Osteoblast (primary cell): ENCODE data around the genes DDI2 and FBXO42.

- CAGE, long polyA plus RNA, result no peak
- RRBS, result no CpG with 5 or more reads among the region's 17 CpGs
Observed at GRCh38 chr1:15424030-15424762, 14.0 kb upstream of the CTRC start.

DNA sequence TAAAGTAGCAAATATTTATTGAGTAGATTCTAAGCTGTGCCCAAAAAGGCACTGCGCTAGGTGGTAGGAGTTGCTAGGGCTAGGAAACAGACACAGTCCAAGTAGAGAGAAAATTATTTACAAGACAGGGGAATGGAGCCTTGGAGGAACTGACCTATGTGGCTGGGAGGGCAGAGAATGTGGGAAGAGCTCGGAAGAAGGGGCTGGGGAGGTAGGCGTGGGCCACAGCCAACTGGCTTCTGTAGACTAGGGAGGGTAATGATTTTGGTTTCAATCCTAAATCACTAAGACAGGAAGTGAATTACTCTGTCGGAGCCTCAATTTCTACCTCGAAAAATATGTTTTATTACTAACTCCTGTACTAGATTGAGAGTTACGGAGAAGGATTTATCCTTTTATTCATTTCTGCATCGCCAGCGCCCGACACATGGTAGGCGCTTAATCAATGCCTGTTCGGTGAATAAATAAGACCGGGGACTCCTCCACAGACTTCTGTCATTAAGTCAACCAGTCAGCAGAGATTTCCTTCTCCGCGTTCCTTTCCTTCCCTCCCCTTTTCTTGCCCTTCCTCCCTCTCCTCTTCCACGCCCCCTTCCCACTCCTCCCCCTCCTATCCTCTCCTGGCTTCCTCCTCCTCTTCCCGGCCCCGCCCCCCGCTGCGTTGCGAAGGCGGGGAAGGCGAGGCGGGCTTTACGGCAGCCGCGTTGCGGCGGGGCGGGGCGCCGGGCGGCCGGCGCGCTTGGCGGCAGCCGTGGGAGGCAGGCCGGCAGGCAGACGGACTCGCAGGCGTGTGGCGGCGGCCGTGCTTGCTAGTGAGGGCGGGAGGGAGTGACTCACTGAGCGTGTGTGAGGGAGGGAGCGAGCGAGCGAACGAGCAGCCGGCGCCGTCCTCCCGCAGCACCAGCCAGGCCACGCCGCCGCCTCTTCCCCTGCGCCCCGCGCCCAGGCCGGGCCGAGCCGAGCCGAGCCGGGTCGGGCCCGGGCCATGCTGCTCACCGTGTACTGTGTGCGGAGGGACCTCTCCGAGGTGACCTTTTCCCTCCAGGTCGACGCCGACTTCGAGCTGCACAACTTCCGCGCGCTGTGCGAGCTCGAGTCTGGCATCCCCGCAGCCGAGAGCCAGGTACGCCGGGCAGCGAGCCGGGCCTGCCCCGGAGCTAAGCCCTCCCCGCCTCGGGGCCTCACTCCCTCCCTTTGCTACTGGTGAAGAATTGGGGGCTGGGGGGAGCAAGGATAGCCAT is at the start of gene DDI2:
Gene DDI2, plus strand, starts transcription at position 773 of the 1,241 bp plus-strand sequence.
- CAGE, long polyA plus RNA, result no peak
- RRBS, result 2% methylated on average over 38 of the region's 88 CpGs

- CAGE, long polyA plus RNA, result no peak
- RRBS, result no CpG with 5 or more reads among the region's 16 CpGs
Observed at GRCh38 chr1:15618678-15619343, 1.6 kb downstream of the DDI2 start.

DNA sequence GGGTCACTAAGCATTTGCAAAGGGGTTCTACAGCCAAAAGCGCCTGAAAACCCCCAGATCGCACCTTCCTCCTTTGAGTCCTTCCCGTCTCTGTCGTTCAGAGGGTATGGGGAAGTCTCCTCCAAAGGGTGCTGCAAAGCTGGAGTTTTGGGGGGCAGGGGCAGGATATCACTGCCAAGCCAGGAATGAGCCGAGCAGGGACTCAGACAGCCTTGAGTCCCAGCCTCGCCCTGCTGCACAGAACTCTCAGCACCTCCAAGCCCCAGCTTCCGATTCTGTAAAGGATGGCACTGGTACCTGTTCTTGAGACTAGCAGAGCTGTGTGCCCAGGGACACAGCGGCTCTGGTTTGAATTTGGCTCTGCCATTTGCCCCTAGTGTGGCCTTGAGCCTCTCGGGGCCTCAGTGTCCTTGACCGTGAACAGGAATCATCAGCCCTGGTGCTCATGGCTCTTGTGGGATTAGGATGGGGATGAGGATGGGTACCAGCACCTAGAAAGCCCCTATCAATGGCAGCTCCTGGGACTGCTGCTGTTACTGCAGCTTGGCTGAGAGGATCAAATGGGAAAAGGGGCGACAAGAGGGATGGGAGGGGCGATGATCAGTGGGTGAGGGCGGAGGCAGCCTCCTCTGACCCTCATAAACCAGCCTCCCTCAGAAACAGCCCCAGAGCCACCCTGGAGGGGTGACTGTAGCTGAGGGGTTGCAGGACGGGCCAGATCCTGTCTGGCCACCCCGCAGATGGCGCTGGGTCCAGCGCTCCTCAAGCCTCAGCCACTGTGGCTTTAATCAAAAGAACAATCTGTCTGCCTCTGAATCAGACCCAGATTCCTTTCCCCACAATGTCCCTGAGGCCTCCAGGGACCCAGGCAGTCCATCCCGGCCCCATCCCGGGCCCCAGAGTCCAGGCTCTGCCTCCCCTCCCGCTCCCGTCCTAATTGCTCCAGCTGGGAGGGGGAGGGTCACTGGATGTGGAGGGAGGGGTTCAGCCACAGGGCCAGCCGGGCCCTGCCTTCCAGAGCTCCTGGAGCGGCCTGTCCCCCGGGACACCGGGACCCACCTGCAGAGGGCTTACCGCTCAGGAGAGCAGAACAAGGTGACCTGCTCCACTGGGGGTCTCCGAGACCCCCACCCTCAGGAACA is 1.3 kb upstream of the FBLIM1 start:
- CAGE, long polyA plus RNA, result no peak
- RRBS, result 18% methylated on average over 8 of the region's 27 CpGs

- CAGE, long polyA plus RNA, result no peak
- RRBS, result no CpG with 5 or more reads among the region's 71 CpGs
Observed at GRCh38 chr1:15835372-15836172, 11.9 kb upstream of the SPEN start.

DNA sequence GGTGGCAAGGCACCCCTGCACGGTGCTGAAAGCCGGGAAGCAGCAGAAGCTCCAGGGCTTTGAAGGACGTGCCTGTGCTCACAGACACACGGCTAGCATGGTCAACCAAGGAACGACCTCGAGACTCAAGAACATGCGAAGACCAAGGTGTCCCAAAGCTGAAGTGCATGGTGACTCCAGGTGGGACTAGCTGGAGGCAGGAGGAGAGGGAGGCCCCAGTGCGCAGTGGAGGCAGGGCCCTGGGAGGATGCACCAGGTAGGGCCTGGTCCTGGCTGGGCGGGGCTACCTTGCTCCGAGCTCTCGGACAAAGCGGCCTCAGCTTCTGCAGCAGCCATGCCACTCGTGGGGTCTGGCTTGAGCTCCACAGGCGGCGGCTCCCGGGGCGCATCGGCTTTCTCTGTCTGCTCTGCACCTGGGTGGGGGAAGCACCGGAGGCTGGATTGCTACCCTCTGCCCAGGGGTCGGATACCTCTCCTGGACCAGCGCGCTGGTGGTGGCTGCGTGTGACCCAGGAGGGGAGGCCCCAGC is 30.4 kb downstream of the ZBTB17 start:
- CAGE, long polyA plus RNA, result no peak
- RRBS, result 94% methylated on average over 4 of the region's 23 CpGs

DNA sequence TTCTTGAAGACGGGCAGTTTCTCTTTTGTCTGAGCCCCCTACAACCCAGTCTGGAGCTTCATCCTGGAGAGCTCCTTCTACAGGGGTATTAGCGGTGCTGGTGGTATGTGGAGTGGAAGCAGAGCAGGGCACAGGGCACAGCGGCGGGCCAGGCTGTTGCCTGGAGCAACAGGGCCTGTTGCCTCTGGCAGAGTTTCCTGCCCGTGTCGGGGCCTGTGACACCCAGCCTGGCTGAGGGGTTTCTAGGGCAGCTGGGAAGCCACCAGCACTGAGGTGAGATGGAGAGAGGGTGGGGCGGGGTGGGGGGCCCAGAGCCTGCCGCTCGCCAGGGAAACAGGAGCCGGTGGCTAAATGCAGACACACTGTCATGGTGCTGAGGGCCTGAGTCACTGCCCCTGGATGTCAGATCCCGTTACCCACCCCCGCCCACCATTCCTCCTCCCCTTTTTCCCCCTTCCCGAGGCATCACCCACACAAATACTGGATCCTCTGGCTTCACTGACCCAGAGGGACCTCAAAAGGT is 1.7 kb upstream of the HSPB7 start:
- CAGE, long polyA plus RNA, result no peak
- RRBS, result no CpG with 5 or more reads among the region's 13 CpGs

DNA sequence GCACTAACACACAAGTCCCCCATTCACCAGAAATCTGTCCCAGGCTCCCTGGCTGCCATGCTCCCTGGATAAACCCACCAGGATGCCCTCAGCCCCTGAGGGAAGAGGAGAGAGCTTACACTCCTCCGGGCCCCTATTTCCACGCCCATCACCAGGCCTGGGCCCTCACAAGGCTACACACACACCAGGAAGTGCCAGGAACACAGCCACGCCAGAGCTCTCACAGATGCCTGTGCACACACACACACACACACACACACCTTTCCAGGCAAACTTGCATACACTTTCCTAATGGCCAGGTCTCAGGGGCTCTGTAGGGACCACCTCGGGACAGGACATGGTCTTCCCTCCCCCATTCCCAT is 9.6 kb upstream of the EPHA2 start:
- CAGE, long polyA plus RNA, result no peak
- RRBS, result no CpG with 5 or more reads among the region's 4 CpGs

DNA sequence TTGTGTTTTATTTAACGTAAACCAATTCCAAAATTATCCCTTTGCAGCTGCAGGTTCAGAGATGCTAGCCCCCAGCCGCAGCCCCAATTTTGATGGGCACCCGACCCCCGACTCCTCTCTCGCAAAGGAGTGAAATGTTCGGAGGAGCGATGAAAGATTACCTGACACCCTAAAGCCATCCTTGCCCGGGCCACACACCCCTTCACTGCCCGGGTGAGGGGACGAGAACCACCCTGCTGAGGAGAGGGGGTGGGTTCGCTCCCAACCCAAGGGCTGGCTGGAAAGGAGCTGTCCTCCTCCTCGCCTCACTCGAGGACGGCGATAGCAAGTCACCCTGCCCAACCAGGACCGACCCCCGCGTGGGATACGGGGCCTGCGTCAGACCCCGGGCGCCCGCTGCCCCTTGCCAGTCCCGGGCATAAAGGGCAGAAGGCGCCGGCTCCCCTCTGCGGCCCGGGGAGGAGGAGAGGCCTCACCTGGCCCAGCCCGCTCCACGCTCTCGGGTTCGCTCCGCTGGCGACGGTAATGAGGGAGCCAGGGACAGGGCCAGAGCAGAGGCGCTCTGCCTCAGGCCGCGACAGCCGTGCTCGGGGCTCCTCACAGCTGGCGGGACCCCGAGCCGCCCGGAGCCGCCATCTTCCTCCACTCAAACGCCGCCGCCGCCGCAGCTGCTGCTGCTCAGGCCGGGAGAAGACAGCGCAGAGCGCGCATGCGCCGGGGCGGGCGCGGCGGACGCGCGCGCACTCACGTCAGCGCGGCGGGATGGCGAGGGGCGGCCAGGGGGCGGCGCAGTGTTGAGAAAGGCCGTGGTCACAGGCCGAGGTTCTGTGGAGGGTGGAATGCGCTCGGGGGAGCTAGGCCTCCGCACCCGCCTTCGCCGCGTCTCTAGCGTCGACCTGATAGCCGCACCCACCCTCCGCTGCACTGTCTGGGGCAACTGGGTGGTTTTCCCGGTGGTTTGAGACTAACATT is at the start of gene FBXO42:
Gene FBXO42, minus strand, starts transcription at position 702 of the 972 bp plus-strand sequence.
- CAGE, long polyA plus RNA, result no peak
- RRBS, result 3% methylated on average over 8 of the region's 86 CpGs

GRCh38 chr1:16420515-16421117 is 16.6 kb downstream of the SPATA21 start:
- CAGE, long polyA plus RNA, result no peak
- RRBS, result no CpG with 5 or more reads among the region's 7 CpGs

DNA sequence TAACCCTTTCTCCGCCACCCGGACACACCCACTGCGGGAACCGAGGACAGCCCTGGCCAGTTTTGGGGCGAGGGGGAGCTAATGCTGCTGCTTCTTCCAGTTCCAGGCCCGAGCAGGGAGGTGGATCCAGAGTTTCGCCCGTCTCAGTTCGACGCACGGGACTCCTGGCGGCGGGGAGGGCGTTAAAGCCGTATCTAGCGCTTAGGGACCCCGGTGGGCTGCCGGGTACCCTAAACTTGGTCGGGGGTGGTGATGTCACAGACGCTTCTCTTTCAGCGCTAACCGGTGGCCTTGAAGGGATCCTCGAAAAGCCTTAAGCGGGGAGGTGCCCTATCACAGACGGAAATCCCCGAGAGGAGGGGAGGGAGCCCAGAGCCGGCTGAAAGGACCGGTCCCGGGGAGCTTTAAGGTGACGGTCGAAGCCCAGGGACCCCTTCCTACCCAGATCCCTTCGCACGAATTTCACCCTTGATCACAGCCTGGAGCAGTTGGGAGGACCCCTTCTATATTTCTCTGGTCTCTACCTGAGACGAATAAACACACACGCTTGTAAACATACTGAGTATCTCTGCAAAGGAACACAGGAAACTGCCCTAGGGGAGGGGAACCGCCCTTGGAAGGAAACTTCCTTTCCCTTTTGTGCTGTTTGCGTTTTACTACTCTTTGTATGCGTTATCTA is 505 bp downstream of the NECAP2 start:
- CAGE, long polyA plus RNA, result no peak
- RRBS, result 3% methylated on average over 6 of the region's 38 CpGs

GRCh38 chr1:16545821-16546285 is 105.3 kb downstream of the NECAP2 start:
- CAGE, long polyA plus RNA, result no peak
- RRBS, result no CpG with 5 or more reads among the region's 16 CpGs

DNA sequence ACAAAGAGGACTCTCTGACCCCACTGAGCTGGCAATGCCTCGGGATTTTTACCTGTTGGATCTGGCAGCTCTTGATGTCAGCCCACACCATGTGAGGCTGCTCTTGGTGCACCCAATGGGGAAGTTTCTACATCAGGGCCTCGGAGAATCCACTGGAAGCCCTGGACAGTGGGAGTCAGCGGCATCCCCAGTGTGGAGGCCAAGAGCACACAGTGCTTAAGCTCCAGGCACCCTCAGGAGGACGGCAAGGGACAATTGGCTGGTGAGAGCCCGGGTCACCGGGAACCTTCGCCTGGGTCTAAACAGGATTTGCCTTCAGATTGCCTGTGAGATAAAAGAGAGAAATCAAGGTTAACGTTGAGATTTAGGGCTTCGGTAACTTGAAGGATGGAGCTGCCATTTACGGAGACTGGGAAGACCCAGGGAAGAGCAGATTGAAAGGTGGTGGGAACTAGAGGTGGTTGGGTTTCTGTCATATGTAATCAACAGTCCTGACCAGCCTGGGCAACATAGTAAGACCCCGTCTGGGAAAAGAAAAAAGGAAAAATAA is 168.0 kb downstream of the NECAP2 start:
- CAGE, long polyA plus RNA, result no peak
- RRBS, result no CpG with 5 or more reads among the region's 11 CpGs

DNA sequence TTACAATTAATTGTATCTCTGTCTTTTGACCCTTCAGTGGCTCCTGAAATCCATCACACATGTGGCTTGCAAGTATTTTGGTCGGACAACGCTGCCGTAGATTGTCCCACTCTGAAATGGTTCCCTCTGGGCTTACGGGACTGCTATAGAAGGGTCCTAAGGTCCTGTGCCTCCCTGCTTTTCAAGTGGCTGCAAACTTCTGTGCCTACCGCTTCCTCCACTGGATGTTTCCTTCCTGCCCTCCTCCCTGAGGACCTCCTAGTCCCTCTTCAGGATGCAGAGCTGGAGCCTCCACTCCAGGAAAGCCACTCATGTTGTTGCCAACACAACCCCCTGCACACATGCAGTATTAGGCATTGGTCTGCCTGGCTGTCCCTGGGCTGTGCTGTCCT is 155.1 kb upstream of the CROCC start:
- CAGE, long polyA plus RNA, result no peak
- RRBS, result no CpG with 5 or more reads among the region's 5 CpGs

DNA sequence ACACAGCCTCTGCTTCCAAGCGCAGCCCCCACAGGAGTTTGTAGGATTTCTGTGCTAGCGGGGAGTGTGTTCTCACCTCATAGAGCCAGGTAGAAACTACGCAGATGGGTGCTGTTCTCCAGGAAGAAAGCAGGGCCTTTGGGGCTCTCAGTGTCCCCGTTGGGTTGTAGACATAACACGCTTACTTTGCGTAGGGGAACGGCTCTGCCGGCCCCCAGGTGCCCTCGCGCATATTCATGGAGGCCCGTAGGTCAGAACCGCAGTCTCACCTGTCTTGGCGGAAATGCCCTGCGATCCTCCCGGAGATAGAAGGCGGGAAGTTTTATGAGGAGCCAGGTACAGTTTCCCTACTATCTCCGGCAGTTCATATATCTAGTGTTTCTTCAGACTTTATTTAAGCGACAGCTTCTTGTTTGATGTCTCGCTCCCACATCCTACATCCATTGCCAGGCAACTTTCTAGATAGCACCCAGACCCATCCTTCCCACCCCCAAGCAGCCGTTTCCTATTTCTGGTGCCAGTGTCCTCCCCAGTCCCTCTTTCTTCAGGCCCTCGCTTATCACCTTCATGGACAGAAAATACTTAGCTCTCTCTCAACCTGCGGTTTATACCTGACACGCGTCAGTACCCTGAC is 25.1 kb upstream of the CROCC start:
- CAGE, long polyA plus RNA, result no peak
- RRBS, result 31% methylated on average over 3 of the region's 24 CpGs

- CAGE, long polyA plus RNA, result no peak
- RRBS, result 85% methylated on average over 3 of the region's 29 CpGs
Observed at GRCh38 chr1:16948135-16949032, 26.7 kb downstream of the CROCC start.

GRCh38 chr1:16965511-16966393 is 14.7 kb downstream of the MFAP2 start:
- CAGE, long polyA plus RNA, result no peak
- RRBS, result no CpG with 5 or more reads among the region's 24 CpGs

DNA sequence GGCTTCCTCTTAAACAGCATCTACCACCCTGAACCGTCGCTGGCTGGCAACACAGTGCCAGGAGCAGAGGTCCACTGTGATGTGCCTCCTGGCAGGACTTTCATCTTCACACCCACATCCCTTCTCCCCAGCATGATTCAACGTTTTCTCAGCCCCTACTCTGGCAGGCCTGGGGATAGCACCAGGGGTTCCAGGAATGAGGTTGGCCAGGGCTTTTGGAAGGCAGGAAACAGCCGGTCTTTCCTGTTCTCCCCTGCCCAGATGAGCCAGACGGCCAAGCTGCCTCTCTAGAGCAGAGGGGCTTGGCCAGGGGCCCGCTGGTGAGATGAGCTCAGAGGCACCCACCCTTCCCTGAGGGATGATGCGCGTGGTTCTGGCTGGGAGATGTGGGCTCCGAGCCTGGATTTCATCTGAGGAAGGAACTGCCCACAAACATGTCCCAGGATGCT is 4.3 kb upstream of the MFAP2 start:
- CAGE, long polyA plus RNA, result no peak
- RRBS, result no CpG with 5 or more reads among the region's 9 CpGs

DNA sequence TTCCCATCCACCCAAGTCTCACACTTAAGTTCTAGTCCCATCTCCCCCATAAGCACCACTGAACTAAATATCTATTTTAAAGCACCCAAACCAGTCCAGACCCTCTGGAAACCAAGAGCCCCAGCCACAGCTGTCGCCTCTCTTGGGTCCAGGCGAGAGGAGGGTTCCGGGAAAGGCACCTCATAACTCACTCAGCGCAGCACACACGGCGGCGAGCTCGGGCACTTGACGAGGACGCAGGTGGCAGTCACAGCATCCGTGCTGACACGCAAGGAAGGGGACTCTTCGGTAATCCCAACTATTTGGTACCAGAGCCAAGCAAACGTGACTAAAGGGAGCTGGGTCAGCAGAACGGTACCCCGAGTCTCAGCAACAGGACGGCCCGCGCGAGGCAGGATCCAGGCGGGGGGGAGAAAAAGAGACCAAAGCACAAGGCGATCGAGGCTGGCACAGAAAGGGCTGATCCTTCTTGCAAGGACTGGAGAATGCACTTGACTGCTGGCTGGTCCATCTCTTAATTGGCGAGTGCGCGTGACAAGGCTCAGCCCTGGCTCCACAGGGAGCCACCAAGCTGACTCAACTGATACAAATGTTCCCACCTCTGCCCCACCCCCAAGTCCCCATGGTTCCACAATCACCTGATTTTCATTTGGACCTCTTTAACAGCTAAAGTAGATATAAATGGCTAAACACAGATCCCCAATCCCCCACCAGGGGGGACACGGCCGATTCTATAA is 31.6 kb downstream of the RCC2 start:
- CAGE, long polyA plus RNA, result no peak
- RRBS, result no CpG with 5 or more reads among the region's 28 CpGs

DNA sequence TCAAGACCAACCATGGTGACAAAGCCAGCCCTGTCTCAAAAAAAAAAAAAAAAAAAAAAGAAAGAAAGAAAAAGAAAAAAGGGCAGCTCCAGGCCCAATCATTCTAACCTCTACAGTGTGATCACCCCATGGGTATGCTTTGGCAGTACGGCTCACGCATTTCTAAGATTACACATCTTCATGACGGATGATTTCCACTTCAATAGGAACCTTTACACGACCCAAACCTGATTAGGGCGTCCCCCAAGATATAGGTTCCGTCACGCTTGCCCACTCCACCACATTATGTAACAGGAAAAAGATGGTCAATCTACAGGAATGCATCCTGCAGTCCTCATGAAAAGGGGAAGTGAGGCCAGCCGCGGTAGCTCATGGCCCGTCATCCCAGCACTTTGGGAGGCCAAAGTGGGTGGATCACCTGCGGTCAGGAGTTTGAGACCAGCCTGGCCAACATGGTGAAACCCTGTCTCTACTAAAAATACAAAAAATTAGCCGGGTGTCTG is 8.0 kb downstream of the RCC2 start:
- CAGE, long polyA plus RNA, result no peak
- RRBS, result no CpG with 5 or more reads among the region's 12 CpGs